Anterior vena cava (tissue), 1 donor: ENCODE measurements around the gene ZNF140.

DNA sequence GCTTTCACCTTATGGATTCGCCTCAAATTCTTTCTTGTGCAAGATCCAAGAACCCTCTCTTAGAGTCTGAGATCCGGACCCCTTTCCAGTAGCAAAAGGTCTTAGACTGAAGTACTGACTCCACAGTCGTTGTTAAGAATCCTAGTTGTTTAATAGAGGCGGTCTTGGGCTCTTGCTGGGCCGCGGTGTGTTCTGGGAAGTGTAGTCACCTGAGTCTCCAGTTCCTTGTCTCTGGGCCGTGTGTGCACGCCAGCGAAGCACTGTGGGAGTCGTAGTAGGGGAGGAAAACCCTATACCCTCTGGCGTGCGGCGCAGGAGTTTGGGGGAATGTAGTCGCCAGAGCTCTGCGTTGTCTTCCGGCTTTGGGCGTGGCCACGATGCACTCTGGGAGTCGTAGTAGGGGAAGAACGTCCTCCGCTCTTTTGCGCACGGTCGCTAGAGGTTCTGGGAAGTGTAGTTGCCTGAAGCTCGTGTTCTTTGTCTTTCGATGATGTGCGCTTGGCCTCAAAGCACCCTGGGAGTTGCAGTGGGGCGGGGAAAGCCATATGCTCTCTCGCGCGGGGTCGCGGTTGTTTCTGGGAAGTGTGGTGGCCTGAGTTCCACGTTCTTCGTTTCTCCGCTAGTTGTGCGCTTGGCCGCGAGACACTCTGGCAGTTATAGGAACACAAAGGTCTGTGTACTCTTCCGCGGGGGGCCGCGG lies 691 bp upstream of the ZNF140 start:
- PRO-cap = bidirectional peak, plus-strand start at position 572 of the sequence, minus-strand start at position 329 of the sequence

DNA sequence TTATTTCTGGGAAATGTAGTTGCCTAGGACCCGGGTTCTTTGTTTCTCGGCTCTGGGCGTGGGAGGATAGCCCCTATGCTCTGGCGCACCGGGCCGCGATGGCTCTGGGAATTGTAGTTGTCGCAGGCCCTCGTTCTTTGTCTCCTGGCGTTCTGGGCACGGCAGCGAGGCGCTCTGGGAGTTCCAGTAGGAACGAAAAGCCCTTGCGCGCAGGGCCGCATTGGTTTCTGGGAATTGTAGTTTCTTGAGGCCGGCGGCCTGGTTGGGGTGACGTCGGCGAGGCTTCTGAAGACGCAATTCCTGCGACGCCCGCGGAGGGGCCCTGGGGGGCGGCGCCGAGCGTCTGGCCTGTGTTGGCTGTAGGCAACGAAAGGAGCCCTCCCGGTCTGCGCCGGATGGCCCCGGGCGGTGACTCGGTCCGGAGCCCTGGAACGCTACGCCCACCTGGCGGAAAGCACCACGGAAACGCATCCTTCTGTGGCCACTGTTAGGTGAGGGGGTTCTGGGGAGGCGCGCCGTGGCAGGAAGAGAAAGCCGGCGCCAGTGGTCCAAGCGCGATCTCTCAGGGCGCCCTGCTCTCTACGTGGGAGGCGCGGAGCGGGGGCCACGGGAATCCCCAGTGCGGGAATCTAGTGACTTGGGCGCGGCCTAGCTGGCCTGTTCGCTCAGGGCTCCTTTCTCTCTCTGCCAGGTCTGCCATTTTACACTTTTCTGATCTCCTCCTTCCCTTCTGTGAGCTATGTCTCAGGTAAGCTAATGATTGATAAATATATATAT lies at the start of gene ZNF140:
Gene ZNF140 (plus strand): TSS at position 342 of the 777 bp plus-strand sequence.
- PRO-cap = bidirectional peak, plus-strand start at position 314 of the sequence, minus-strand start at position 154 of the sequence